Parotid gland (tissue), 1 donor: ENCODE data around the genes RPL28, ZNF628, RFPL4A, NLRP8 and EDDM13.

GRCh38 chr19:55351986-55352425, 2.5 kb downstream of the COX6B2 start:
- PRO-cap: no peak

DNA sequence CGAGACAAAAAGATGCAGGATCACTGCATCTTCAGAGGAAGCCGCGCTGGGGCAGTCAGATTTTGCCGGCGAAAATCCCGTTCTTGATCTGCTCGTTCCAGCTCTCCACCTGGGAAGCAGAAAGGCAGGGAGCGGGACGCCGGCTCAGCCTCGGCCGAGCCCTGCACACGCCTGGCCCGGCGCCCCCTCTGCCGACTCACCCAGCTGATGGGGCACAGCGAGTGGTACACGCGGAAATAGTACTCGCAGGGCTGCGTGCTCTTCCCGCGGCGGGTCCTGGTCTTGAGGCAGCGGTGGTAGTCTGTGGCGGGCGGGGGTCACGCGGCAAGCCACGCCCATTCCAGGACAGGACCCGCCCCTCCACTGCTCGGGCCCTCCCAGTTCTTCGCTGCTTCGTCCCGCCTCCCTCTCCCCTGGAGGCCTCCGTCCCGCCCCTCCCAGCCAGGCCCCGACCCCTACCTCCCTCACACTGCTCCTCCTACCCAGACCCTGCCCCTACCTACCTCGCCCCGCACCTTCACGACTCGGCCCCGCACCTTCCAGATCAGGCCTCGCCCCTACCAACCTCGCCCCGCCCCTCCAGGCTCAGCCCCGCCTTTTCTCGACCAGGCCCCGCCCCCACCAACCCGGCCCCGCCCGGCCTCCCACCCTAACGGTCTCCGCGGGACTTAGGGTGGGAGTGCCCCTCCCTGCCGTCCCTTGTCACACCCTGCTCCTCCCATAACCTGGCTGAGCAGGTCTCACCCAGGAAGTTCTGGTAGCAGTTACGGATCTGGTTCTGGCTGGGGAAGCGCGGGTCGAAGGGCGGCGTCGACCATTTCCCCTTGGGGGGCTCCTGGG, 633 bp downstream of the COX6B2 start:
- PRO-cap: unidirectional peak, minus-strand start at position 278 of the sequence

DNA sequence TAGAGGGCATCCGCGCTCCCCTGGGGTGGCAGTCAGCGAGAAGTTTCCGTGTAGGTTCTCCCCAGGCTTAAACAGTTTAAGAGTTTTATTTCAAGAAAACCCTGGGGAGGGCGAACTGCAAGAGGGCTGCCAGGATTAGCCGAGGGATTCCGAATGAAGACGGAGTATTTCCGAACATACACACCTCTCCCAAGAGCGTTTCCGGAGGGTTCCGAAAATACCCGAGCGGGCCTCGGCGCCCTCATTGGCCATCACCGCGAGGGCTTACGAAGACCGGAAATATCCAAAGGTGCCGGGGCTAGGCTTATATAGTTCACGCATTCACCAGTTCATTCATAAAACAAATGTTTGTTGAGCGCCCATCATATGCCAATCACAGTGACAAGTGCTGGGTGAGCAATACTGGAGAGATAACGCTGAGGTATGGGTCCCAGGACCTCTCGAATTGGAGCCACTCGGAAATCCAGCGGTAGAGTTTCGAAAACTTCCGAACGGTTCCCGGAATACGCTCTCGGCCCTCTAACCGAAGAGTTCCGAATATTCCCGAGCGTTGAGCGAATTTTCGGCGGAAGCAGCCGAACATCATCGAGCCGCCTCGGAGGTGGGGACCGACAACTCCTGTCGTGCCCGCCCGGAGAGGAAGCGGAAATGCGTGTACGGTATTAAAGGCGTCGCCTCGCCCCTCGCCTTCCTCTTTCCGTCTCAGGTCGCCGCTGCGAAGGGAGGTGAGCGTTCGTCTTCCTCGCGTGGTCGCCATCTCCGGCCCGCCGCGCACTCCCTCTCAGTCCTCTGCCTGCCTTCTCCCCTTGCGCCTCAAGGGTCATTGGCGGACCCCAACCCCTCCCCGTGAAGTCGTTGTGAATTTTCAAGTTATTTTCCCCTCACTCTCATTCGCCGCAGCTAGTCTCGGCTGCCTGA, at the start of gene RPL28:
TSS of gene RPL28 (plus strand) at position 692 of the 918 bp plus-strand sequence.
- PRO-cap: unidirectional peak, minus-strand start at position 155 of the sequence; bidirectional peak, plus-strand start at position 692 of the sequence, minus-strand start at position 521 of the sequence

- PRO-cap: no peak
Measured at GRCh38 chr19:55440195-55441102, 2.7 kb downstream of the SHISA7 start.

DNA sequence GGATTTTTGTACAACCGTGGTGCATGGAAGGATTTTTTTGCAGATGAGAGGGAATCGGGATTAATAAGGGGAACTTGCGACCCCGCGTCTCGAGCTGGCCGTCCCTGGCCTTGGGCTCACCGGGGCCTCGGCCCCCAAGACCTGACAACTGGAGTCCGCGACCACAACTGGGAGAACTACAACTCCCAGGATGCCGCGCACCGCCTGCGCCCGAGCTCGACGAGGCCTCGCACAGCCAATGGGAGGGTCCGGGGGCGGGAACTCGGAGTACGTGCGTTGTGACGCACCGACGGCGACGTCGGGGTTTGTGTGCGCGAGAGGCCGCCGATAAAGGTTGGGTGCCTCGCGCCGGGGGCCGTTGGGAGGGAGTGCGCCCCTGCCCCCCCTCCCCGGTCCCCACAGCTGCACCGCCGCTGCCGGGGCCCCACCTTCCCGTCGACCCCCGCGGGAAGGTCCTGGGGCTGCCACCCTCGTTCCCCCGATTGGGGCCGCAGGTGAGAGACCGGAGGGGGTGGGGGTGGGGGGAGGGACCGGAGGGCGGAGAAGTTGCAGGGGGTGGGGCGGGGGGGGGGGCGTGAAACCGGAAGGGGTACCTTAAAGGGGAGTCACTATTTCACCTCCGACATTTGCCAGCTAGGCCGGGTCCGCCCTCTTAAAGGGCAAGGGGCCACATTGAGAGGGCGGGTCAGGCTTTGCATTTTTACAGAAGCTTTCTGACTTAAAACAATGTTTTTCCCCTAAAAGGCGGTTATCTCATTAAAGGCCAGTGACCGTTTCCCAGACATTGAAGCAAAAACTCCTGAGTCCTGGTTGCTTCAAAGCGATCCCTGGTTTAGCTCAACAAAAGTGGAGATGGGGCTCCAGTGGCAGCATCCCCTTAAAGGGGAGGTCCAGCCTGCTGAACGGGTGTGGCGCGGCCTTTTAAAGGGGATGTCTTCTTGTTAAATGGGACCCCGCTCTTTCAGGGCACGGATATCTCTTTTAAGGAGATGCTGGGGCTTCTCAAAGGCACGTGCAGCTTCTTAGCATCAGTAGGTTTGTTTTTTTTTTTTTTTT, at the start of gene ZNF628:
TSS of gene ZNF628 (plus strand) at position 304 of the 1,056 bp plus-strand sequence.
- PRO-cap: bidirectional peak, plus-strand start at position 304 of the sequence, minus-strand start at position 150 of the sequence

DNA sequence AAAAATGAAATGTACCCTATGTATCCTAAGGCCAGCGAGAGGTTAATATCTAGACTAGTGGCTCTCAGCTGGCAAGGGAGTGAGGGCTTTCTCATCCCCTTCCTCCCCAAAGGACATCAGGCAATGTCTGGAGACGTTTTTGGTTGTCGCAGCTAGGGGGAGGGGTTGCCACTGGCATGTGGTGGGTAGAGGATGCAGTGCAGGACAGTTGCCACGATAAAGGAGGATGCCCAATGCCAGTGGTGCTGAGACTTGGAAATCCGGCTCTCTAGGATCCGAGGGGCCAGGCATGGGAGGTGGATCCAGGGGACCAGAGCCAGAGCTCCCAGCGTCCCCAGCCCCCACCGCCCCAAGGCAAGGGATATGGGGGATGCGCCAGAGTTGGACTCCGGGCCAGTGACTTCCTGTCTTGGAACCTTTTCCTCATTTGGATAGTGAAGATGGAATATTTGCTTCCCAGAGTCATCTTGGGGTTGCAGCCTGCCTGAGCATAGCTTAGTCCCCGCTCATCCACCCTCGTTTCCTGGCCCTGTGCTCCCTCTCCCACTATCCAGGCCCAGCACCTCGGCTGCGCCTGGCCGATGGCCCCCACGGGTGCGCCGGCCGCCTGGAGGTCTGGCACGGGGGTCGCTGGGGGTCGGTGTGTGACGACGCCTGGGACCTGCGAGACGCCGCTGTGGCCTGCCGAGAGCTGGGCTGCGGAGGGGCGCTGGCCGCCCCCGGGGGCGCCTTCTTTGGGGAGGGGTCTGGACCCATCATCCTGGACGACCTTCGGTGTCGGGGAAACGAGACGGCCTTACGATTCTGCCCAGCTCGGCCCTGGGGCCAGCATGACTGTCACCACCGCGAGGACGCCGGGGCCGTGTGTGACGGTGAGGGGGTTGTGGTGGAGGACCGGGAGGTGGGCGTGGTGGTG, 5.1 kb downstream of the SSC5D start:
- PRO-cap: no peak

DNA sequence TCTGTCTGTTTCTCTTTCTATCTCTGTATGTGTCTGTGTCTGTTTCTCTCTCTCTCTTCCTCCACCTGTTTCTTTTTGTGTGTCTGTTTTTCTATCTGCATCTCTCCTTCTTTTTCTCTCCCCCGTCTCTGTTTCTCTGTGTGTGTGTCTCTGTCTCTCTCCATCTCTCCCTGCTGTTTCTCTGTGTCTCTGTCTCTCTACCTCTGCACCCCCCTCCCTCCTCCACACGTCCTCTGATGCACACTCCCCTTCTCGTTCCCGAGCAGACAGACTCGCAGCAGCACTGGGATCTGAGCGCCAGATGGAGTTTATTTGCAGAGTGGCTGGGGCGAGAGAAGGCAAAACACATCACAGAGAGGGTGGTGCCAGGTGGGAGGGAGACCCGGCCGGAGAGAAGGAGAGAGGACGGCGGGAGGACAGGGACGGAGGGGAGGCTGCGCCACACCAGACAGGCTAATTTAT, 8.6 kb downstream of the SBK2 start:
- PRO-cap: no peak

GRCh38 chr19:55549531-55550811, 4.6 kb upstream of the SBK3 start:
- PRO-cap: unidirectional peak, minus-strand start at chr19:55550010; unidirectional peak, minus-strand start at chr19:55550072; unidirectional peak, minus-strand start at chr19:55550121; unidirectional peak, minus-strand start at chr19:55550209; unidirectional peak, minus-strand start at chr19:55550244

DNA sequence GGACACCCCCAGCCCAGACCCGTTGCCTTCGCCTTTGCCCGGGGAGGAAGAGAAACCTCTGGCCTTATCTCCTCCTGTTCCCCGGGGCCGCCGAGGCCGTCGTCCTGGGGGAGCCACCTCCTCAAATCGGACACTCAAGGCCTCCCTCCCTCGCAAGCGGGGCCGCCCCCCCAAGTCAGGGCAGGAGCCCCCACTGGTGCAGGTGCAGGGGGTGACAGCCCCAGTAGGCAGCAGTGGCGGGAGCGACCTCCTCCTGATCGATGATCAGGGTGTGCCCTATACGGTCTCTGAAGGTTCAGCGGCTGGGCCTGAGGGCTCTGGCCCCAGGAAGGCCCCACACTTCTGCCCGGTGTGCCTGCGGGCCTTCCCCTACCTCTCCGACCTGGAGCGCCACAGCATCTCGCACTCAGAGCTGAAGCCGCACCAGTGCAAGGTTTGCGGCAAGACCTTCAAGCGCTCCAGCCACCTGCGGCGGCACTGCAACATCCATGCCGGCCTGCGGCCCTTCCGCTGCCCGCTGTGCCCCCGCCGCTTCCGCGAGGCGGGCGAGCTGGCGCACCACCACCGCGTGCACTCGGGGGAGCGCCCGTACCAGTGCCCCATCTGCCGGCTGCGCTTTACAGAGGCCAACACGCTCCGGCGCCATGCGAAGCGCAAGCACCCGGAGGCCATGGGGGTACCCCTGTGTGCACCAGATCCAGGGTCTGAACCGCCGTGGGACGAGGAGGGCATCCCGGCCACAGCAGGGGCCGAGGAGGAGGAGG, 2.2 kb downstream of the ZNF524 start:
- PRO-cap: no peak

DNA sequence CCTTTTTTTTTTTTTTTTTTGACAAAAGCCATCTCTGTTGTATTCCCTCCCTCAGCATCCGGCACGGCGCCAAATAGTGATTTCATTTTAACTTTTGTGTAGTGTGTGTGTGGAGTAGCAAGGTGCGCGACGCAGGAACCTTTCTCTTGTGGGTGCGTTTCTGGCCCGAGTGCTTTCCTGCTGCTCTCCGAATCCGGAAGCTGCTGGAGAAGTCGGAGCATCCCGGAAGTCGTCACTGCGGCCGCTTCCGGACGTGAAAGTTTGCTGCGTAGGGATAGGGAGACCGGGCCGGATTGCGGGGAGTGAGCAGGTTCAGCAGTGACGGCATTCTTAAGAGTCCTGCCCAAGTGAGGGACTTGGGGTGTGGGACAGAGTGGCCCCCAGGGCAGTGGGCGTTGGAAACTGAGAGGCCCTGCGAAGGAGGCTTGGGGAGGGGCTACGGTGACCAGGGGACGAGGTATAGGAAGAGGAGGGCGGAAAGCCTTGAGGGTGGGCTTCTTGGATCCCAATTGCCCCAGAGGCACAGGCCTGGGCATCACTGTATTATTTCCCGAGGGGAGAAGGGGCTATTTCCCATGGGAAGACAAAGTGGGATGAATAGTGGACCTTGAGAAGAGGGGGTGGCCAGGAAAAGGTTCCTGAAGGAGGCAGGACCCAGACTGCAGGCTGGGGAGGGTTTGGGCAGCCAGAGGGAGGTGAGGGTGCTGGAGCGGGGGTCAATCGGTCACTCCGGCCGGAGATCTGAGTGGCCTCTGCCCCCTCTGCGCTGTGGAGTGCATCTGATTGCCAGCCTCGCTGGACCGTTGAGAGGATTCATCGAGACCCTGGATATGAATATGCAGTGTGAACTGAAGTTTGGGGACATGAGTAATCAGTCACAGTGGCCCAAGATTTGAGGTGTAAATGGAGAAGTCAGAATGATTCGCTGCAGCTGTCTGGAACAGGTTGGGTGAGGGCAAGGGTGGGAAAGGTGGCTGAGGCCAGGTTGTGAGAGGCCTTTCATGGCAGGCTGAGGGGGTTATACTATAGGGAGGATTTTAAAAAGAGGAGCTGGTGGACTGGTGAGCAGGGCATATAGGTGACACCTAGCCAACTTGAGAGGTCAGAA, 5.7 kb upstream of the ZNF580 start:
- PRO-cap: bidirectional peak, plus-strand start at position 257 of the sequence, minus-strand start at position 146 of the sequence

DNA sequence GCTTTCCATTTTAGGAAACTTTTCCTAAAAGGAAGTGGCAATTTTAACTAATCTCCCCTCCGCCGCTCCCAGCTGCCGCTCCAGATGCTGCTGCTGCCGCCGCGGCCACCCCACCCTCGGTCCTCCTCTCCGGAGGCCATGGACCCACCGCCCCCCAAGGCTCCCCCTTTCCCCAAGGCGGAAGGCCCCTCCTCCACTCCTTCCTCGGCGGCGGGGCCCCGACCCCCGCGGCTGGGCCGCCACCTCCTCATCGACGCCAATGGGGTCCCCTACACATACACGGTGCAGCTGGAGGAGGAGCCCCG, 1.1 kb upstream of the ZNF581 start:
- PRO-cap: no peak

- PRO-cap: bidirectional peak, plus-strand start at chr19:55655039, minus-strand start at chr19:55654853
Measured at GRCh38 chr19:55654702-55654932, 218 bp upstream of the U2AF2 start.

GRCh38 chr19:55673922-55674921, 804 bp upstream of the EPN1 start:
- PRO-cap: no peak

DNA sequence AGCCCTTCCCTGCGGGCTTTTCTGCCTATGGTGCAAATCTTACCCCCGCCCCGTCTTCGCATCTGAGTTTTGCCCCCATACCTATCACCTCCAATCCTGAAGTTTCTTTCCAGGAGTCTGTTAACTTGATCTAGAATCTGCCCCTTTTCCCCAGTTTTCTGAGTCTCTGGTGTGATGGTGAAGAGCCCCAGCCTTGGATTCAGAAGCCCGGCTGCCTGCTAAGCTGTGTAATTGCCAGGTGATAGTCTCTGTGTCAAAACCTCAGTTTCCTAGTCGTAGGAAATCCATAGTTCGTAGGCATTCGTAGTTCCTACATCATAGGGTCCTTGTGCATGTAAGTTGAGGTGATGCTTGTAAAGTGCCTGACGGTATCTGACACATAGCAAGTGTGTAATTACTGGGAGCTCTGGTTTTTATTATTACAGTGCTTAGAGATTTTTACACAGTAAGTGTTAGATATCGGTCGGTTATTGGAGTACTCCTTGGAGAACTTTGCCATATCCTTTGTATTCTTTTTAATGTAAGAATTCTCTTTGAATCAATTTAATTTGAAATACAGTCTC, 872 bp downstream of the EPN1 start:
- PRO-cap: no peak

GRCh38 chr19:55694396-55695026, 19.5 kb downstream of the EPN1 start:
- PRO-cap: unidirectional peak, minus-strand start at chr19:55694719

DNA sequence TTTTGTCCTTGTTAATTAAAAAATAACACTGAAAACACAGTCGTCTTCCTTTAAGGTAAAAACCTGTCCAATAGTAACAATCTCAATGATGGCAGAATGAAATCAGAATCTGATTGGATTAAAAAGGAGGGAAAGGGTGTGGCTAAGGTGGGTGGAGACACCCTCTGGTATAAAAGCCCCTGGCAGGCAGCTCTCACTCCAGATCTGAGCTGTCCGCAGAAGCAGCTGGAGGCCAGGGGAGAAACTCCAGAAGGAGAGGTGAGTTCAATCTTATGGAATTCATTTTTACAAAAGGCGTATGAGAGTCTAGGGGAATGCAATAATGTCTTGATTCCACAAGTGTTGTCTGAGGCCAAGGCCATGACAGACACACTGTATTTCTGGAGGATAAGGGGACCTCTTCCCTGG, at the start of gene RFPL4A:
TSS of gene RFPL4A (plus strand) at position 180 of the 408 bp plus-strand sequence.
- PRO-cap: no peak

DNA sequence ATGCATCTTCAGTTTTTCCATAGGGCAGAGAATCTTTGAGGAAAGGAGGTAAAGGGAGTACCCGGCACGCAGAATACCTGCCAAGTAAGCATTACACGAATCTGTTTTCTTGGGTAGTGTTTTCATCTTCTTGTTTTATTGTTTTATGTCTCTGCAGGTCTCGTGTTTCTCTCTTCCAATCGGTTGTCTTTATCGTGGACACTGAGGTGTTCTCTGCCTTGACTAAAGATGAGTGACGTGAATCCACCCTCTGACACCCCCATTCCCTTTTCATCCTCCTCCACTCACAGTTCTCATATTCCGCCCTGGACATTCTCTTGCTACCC, at the start of gene NLRP8:
TSS of gene NLRP8 (plus strand) at position 158 of the 326 bp plus-strand sequence.
- PRO-cap: no peak

GRCh38 chr19:56112997-56113565, 8.0 kb downstream of the ZNF787 start:
- PRO-cap: no peak

GRCh38 chr19:56272707-56272948, at the start of gene EDDM13:
TSS of gene EDDM13 (plus strand) at chr19:56272748.
- PRO-cap: no peak

GRCh38 chr19:56312072-56312857, 2.4 kb downstream of the ZSCAN5A start:
- PRO-cap: no peak